Metastatic Breast Carcinoma in the Ovary (tissue), 3 donors: ENCODE measurements around a stretch of chr4.

GRCh38 chr4:164136003-164136584, 247.7 kb downstream of the MARCHF1 start:
- PRO-cap, 3 experiments = no peak in any of the 3 experiments

DNA sequence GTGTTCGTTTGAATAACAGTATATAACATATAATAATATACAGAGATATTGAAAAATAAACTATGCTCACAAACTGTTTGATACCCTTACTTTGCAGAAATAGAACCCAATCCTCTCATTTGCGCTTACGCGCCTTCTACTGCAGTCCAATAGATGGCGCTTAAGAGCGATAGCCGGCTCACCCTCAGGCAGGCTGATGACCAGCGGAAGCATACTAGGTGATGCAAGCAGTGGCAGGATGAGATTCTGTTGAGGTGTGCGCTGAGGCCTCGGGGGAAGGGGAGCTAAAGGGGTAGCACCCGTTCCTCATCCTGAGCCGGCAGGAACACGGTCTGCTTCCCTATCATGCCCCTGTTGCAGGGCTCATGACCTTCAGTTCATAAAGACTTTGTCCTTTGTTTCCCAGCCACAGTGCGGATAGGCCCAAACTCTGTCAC, 628.9 kb downstream of the TLL1 start:
- PRO-cap, 3 experiments = no peak in any of the 3 experiments

- PRO-cap, 3 experiments = no peak in any of the 3 experiments
Observed at GRCh38 chr4:168269742-168270427, 48.7 kb downstream of the DDX60 start.

- PRO-cap, 3 experiments = no peak in any of the 3 experiments
Observed at GRCh38 chr4:168408616-168409024, 71.7 kb downstream of the DDX60L start.

GRCh38 chr4:168585438-168585967, 88.7 kb downstream of the PALLD start:
- PRO-cap, 3 experiments = no peak in any of the 3 experiments

DNA sequence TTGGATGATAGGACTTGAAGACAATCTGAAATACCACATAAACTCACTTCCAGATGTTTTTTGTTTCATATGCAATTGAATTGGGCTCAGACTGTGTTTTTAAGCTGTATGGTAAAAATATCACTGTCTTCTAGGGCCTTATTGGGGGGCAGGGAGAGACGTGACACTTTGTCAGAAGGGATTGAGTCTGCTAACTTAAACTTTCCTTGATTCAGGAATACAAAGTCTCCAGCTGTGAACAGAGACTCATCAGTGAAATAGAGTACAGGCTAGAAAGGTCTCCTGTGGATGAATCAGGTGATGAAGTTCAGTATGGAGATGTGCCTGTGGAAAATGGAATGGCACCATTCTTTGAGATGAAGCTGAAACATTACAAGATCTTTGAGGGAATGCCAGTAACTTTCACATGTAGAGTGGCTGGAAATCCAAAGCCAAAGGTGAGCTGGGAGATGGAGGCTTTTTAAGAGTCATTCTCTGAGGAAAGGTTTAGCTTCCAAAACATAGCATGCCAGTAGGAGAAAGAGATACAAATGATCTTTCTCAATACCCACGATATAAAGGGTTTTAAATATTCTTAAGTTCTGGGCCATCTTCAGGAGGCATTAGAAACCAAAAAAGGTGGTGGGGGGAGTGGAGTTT, 111.7 kb downstream of the CBR4 start:
- PRO-cap, 3 experiments = no peak in any of the 3 experiments

DNA sequence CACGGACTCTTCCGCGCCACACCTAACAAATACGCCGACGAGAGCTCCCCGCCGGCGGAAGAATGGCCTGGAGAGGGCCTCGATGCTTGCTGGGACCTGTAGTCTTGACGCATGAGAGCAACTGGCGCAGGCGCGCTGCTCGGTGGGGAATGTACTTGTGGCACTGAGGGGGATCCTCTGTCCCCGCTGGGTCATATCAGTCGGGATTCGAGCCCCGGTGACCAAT, 173 bp upstream of the CBR4 start:
- PRO-cap, 3 experiments = peak in 3 of 3 experiments; most common plus-strand start position 101 of the sequence (in 2)

DNA sequence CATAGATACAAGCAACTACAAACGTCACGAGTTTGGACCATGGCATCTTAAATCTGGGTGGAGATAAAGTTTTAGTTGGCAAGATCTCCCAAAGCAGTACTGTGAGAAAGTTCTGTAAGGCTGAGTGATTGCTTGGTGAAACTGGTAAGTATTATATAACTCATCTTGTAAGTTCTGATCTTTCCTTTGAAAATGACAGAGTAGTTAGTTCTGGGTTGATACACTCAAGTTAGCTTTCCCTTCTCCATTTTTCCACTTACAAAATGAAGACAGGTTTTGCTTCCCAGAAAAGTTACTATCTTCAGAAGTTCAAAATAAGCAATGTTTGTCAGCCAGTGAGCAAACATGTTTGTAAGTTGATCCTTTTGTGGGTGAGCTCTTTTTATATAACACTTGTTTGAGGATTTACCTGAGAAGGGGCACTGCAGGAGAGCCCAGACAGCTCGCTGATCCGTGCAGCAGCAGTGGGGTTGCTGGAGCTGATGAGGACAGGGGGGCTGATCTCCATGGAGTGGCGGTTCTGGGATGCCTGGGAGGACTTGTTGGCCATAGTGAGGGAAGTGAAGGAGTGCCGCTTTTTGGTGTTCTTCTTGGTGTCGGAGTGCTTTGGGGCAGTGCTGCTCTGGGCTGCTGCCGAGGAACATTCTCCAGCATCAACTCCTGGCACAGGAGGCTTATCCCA, 126.0 kb upstream of the CBR4 start:
- PRO-cap, 3 experiments = peak in 1 of 3 experiments; most common plus-strand start position 412 of the sequence (in 1)

DNA sequence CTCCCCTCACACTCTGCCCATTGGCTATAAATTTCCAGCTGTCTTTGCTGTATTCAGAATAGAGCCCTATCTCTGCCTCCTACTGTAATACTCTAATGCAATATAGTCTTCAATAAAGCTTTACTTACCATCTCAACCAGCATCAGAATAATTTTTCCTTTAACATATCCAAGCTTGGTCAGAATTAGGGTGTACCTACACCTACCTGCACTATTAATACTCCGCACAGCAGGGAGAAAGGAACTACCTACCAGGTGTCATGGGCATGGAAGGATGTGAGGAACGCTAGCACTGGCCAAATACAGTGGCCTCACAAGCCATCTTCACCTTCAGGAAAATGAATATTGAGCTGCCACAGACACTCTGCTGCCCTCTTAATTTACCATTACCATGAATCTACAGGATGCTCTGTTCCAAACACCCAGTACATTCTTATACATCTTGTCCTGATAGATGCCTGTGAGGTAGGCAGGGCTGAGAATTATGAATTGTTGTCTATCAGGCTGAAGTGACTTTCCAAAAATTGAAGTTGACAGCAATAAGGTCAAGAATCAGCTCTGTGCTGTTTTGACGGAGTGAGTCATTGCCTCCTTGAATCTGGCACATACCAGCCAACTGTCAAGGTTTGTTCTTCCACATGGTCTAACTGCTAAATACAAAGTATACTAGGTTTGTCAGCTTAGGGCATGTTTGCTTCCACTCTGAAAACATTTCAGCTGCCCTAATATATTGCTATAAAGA, 32.5 kb downstream of the SH3RF1 start:
- PRO-cap, 3 experiments = no peak in any of the 3 experiments

DNA sequence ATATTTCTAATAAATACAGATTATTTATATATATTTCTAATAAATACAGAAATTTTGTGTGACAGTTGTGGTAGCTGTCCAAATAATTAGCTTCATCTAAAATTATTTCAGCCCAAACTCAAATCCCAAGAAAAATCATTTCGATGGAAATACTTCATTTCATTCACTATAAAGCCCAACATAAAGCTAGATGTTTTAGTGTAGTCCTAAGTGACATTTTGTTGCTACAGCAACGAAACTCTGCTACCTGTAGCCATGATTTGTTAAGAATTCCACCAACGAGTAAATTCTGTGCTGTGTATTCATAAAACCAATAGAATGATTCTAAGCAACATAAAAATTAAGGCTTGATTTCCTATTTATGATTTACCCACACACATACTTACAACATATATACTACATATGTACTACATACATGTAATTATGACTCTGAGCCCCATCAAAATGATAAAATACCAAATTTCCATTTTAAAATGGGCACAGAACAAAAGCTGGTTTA, 2.7 kb downstream of the SH3RF1 start:
- PRO-cap, 3 experiments = no peak in any of the 3 experiments

DNA sequence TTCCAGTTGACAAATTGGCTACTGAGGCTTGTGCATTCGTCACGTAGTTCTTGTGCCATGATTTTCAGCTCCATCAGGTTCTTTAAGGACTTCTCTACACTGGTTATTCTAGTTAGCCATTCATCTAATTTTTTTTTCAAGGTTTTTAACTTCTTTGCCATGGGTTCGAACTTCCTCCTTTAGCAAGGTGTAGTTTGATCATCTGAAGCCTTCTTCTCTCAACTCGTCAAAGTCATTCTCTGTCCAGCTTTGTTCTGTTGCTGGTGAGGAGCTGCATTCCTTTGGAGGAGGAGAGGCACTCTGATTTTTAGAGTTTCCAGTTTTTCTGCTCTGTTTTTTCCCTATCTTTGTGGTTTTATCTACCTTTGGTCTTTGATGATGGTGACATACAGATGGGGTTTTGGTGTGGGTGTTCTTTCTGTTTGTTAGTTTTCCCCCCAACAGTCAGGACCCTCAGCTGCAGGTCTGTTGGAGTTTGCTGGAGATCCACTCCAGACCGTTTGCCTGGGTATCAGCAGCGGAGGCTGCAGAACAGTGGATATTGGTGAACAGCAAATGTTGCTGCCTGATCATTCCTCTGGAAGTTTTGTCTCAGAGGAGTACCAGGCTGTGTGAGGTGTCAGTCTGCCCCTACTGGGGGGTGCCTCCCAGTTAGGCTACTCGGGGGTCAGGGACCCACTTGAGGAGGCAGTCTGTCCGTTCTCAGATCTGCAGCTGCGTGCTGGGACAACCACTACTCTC, 113.0 kb downstream of the NEK1 start:
- PRO-cap, 3 experiments = no peak in any of the 3 experiments

GRCh38 chr4:169555703-169556214, 56.6 kb downstream of the NEK1 start:
- PRO-cap, 3 experiments = no peak in any of the 3 experiments

DNA sequence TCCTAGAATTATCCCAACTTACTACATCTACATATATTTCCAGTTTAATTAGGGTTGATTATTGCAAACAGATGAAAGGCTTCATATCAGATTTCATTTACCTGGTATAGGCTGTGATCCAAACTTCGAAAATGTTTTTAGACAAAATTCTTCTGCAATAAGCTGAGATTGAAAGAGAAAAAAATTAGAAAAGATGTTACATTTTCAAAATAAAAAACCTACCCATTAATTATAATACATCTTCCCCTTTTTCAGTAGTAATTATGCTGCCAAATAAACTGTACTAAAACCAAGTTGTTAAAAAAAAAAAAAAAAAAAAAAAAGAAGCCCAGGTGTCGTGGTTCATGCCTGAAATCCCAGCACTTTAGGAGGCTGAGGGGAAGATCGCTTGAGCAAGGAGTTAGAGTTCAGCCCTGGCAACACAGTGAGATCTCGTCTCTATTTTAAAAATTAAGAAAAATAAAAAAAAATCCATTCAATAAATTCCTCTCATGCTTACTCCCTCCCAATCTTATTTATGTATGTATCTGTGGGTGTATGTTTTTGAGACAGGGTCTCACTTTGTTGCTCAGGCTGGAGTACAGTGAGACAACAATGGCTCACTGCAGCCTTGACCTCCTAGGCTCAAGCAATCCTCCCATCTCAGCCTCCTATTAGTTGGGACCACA, 31.5 kb downstream of the NEK1 start:
- PRO-cap, 3 experiments = no peak in any of the 3 experiments

DNA sequence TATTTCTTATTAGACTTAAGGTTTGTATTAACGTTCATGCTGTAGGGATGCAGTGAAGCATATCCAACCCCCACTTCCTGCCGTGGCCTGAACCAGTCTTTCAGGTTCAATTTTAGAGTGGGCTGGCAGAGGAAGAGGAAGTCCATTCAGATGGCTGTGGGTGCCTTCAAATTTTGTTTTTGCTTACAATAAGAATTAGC, 136.4 kb upstream of the GALNTL6 start:
- PRO-cap, 3 experiments = no peak in any of the 3 experiments

GRCh38 chr4:173368004-173368491, 2.7 kb upstream of the SAP30 start:
- PRO-cap, 3 experiments = no peak in any of the 3 experiments

DNA sequence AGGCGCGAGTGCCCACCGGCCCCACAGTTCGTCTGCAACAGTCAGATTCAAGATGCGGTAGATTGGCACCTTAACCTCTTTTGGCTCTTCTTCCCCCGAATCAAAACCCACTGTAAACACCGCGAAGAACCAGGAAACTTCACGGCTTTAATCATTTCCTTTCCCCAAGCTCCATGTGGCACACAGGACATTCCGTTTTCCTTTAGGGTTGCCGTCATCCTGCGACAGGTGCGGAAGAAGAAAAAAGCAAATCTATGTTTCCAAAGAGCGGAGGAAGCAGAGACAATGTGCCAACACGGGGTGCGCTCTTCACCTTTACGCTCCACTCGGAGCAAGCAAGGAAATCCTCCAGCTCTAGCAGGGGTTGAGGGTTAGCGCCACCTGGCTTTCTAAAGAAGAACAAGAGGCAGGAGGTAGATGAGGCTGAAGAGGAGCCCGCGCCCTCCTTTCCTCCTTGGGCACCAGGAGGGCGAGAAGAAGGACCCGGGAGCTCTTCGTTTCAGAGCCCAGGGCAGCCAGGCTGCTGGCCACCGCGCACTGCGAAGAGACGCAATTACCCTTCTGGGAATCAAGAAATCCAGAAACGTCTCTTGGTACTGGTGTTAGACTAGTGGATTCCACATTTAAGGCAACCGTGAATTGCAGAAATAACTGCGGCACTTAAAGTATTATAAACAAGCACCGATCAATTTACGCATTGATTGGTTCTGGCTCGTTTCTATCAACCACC, 35.7 kb downstream of the HAND2 start:
- PRO-cap, 3 experiments = peak in 1 of 3 experiments; most common minus-strand start position 328 of the sequence (in 1)

GRCh38 chr4:173516088-173517495, 13.4 kb downstream of the HAND2 start:
- PRO-cap, 3 experiments = no peak in any of the 3 experiments

DNA sequence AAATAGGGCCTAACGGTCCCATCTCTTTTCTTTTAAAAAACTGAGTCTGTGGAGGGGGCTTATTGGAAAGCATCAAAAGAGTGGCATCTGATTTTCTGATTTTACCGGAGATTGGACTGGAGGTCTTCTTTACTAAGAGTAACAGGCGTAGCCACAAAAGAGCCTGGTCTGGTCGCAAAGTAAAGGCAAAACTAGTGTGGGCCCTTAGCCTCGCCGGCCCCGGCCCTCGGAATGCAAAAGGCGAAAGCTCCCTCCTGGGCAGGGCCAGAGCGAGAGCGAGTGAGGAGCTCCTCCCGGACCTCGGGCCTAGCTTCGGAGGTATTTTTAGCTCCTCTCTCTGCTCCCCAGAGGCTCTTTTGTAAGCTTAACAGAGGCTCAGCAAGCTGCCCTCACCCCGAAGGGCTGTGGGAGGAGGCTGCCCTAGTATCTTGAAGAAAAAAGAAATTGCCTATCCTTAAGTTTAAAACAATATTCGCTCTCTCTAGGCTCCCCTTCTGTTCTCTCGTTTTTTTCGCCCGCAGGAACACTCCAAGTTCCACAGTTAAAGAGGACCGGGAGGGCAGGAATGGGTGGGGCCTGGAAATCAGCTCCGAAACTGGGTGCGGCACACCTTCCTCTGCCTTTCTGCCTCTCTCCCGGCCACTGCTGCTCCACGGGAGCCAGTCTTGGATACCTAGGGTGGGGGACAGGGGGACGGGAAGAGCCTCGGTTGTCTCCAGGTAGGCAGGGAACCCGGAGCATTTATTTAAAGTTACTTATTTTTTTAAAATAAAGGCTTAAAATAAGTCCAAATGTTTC, 12.2 kb downstream of the HAND2 start:
- PRO-cap, 3 experiments = no peak in any of the 3 experiments

DNA sequence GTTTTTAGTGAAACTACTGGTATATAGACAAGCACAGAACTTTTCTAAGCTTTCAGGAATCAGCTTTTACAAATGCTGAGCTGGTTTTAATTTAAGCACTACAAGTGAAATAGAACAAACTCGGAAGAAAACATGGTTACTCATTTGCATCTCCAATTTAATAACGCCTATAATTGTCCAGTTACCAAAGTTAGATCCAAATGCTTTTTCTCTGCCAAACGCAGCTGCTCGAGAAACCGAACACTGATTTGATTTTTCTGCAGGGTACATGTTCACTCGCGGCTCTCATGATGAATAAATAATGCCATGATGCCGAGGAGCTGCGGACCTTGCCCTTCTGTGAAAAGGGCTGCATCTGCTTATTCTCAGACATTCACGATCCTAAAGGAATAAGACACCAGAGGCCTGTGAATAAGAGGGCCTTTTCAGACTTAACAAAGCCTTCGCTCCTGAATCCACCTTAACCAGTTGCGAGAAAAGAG, 147.7 kb downstream of the FBXO8 start:
- PRO-cap, 3 experiments = no peak in any of the 3 experiments

DNA sequence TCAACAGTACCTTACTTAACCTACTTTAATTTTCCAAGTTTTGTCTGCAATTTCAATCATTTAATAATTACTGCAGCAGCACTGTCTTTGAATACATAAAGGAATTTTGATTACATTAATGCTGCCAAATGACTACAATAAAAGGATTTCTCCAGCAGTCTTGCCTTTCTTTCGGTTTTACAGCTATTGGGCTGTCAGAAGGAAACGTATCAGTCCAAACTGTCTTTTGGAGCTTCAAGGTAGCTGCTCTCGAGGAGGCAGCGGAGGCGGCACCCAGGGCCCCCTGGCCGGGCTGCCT, 752 bp downstream of the HPGD start:
- PRO-cap, 3 experiments = no peak in any of the 3 experiments